Metastatic Breast Carcinoma in the Brain (tissue), 10 donors: ENCODE measurements around a stretch of chr9.

DNA sequence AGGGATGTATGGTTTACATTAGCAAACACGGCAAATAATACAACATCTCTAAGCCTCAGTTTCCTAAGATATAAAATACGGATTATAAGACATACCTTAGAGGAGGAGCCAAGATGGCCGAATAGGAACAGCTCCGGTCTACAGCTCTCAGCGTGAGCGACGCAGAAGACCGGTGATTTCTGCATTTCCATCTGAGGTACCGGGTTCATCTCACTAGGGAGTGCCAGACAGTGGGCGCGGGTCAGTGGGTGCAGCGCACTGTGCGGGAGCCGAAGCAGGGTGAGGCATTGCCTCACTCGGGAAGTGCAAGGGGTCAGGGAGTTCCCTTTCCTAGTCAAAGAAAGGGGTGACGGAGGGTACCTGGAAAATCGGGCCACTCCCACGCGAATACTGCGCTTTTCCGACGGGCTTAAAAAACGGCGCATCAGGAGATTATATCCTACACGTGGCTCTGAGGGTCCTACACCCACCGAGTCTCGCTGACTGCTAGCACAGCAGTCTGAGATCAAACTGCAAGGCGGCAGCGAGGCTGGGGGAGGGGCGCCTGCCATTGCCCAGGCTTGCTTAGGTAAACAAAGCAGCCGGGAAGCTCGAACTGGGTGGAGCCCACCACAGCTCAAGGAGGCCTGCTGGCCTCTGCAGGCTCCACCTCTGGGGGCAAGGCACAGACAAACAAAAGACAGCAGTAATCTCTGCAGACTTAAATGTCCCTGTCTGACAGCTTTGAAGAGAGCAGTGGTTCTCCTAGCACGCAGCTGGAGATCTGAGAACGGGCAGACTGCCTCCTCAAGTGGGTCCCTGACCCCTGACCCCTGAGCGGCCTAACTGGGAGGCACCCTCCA is 237.1 kb upstream of the LINGO2 start:
- PRO-cap, 10 experiments: no peak in any of the 10 experiments

DNA sequence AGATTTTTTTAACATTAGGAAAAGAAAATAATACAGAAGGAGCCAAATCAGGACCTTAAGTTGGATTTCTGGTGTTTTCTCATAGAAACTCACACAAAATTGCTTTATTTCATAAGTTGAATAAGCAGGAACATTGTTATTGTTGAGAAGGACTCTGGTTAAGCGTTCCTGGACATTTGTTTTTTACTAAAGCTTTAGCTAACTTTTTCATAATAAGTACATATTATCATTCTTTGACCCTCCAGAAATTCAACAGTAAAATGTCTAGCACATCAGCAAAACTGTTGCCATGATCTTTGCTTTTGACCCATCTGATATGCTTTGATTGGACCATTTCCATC is 319.4 kb upstream of the LINGO2 start:
- PRO-cap, 10 experiments: no peak in any of the 10 experiments

GRCh38 chr9:30574883-30575327 is 1361.5 kb upstream of the LINGO2 start:
- PRO-cap, 10 experiments: no peak in any of the 10 experiments

DNA sequence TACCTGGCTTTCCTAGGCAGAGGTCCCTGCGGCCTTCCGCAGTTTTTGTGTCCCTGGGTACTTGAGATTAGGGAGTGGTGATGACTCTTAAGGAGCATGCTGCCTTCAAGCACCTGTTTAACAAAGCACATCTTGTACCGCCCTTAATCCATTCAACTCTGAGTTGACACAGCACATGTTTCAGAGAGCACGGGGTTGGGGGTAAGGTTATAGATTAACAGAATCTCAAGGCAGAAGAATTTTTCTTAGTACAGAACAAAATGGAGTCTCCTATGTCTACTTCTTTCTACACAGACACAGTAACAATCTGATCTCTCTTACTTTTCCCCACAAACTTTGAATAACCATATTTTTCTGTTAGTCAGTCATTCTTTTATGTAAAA is 750.9 kb upstream of the ACO1 start:
- PRO-cap, 10 experiments: no peak in any of the 10 experiments

DNA sequence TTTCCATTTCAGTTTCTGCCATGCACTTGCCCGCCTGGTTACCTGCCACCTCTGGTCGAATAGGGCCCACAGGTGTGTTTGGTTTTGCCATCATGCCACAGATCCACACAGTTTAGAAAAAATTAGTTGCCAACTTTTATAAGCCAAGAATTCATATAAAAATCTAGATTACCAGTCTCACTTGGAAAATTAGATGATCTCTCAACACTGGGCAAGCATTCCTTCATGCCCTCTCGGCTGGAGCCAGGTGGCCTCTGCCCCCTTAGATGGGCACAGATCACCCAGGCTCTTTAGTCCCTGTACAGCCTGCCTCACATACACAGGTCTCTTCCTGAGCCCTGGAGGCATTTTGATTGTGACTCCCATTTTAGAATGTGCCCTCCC is 19.9 kb downstream of the ACO1 start:
- PRO-cap, 10 experiments: no peak in any of the 10 experiments

GRCh38 chr9:32422325-32422739 is 37.9 kb downstream of the ACO1 start:
- PRO-cap, 10 experiments: peak in 1 of 10 experiments; most common minus-strand start chr9:32422390 (in 1)

- PRO-cap, 10 experiments: no peak in any of the 10 experiments
Observed at GRCh38 chr9:32537573-32538371, 11.8 kb upstream of the RIGI start.

DNA sequence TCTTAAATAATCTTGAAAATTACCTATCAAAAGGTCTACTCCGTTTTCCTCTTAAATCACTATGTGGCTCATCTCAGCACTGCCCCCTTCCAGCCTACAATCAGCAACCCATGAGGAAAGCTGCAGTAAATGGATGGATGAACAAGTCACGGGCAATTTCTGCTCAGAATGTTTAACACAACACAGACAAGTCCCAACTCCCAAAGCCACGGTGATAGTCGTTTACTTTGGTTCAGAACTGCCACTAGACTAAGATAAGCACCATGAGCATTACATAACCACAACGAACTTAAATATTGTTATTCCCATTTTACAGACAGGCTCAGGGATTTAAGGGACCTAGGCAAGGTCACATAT is 2.0 kb upstream of the SMIM27 start:
- PRO-cap, 10 experiments: no peak in any of the 10 experiments

- PRO-cap, 10 experiments: peak in 9 of 10 experiments; most common plus-strand start chr9:32551155 (in 8); most common minus-strand start chr9:32551049 (in 5)
Observed at GRCh38 chr9:32550462-32551228, 1.5 kb upstream of the SMIM27 start.

- PRO-cap, 10 experiments: peak in 1 of 10 experiments; most common plus-strand start chr9:33024319 (in 1)
Observed at GRCh38 chr9:33023896-33024555, 1.0 kb upstream of the DNAJA1 start.

GRCh38 chr9:33032912-33033754 is 8.1 kb downstream of the DNAJA1 start:
- PRO-cap, 10 experiments: peak in 1 of 10 experiments; most common plus-strand start chr9:33033292 (in 1)

- PRO-cap, 10 experiments: no peak in any of the 10 experiments
Observed at GRCh38 chr9:33108990-33110020, 32.8 kb upstream of the SMU1 start.

DNA sequence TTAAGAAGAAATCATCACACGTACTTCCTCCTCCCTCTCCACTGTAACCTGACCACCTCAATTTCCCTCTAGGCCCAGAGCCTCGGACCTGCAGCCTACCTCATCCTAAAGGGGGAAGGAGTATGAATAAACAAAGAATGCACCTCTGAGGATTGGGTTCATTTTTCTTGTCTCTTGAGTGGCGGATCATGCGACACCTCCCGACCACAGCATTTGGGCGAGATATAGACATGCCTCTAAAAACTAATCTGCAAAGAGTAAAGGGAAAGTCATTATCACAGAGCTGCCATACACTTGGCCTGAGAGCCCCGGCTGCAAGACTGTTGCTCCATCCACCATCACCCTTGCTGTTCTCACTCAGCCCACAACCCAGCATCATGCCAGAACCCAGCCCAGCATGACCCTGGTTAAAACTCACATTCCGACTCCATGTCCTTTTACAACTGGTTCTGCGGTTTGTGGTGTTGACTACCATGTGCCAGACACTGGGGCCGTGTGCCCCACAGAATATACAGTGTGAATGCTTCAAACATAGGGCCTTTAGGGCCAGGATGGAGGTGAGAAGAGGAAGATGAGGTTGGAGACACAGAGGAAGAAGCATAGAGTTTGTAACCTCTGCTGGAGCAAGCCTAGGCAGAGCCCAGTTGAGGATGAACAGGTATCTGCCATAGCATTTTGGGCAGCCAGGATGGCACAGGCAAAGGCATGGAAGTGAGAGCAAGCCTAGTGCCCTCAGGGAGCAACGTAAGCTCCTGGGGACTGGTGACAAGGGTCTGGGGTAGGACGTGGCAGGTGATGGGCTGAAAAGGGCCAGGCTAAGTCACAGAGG is 37.4 kb upstream of the SMU1 start:
- PRO-cap, 10 experiments: no peak in any of the 10 experiments

DNA sequence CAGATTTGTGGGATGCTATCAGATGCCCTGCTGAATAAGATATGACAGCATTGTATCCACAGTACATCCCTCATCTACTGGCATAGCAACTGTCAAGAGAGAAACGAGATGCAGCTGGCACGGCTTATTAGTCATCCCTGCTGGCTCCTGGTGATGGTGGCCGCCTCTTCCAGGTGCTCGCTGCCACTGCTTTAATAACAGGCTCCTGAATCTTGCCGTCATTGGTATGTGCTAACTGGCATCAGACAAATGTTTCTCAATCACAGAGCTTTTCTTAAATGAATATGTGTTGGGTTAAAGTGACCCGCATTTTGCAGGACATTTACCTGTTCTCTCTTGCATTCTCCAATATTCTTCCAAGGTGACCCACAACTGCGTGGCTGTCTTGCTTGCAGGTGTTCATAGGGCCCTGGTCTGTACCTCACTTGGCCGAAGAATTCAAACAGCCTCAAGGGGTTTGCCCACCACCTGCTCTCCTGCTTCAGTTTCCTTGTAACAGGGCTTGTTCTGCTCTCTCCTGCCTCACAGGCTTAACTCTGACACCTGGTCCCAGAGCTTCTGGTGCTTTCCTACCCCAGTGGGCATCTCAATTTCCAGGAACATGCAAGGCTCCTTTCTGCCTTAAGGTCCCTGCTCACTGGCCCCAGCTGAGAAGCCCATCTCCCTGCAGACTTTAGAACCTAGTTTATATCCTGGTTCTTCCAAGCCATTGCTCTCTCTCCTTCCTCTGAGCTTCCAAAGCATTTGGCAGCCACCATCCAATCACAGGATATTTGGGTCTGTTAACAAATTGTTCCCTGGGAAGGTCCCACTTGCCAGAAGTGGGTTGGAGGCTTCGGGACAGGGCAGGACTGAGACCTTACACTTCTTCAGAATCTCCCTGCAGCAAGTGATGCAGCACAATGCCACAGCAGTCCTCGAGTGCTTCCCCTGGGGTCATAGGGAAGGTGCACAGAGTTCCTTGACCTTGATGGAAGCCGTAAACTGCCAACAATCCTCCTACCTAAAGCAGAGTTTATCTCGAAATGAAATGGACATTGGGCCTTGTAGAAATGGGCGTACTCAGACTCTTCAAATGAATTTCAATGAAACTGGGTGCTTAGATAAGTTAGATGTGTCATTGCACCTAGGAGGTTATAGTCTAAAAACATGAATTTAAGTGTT is 33.5 kb downstream of the B4GALT1 start:
- PRO-cap, 10 experiments: no peak in any of the 10 experiments

GRCh38 chr9:33164304-33165057 is 2.7 kb downstream of the B4GALT1 start:
- PRO-cap, 10 experiments: peak in 6 of 10 experiments; most common plus-strand start chr9:33164644 (in 6); most common minus-strand start chr9:33164495 (in 1)

DNA sequence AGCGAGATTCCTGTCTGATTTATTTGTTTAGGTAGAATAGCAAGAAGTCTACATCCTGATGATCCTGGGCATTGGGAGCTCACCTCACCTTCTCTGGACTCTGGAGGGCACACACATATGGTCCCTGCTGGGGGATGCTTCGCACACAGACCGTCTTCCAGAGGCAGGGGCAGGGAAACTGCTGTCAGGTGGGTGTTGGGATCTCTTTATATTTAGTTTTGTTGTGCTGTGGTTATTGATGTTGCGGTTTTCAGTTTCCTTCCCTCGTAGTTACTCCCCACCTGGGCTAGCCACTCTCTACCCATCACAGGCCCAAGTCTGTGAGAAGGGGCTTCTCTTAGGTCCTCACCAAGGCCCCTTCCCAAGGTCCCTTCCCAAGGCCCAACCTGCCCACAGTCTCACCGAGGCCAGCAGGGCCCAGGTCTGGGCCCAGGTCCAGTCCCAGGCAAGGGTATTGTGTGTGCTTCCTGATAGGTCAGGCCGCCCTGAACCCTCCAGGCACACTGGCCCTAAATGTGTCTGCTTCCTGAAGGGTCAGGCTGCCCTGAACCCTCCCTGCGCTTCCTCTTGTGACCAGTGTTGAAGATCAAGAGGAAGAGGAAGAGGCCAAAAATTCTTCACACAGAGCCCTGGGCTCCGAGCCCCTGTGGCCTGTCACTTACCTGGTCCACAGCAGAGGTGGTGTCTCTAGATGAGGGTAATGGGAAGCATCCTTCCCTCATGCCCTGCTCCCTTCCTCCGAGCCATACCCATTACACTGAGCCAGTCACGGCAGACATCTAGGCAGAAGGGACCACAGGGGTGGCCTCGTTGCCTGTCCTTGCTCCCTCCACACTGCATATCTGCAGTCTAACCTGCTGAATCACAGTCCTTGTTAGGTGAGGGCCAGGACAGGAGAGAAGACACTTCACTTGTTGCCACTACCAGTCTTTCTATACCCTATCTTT is 18.8 kb upstream of the SPINK4 start:
- PRO-cap, 10 experiments: no peak in any of the 10 experiments

DNA sequence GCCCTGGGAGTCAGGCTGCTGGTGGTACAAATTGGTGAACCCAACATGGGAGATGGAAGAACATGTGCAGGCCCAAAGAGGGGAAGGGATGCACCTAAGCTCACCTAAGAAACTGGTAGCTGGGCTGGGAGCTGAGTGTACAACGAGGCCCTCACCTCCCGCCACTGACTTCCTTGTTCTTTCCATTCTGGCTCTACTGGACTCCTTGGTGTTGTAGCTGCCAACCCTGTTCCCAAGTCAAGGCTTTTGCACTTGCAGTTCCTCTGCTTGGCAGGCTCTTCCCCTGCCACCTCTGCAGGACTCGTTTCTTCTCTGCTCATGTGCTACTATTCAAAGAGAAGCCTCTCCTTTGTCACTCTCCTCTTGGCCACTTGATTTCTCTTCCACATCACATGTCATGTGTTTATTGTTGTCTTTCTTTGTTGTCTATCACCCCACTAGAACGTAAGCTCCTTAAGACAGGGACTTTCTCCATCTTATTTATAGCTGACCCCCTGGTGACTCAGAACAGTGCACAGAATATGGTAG is 5.4 kb upstream of the SPINK4 start:
- PRO-cap, 10 experiments: peak in 2 of 10 experiments; most common plus-strand start position 168 of the sequence (in 1); most common minus-strand start position 166 of the sequence (in 2)

DNA sequence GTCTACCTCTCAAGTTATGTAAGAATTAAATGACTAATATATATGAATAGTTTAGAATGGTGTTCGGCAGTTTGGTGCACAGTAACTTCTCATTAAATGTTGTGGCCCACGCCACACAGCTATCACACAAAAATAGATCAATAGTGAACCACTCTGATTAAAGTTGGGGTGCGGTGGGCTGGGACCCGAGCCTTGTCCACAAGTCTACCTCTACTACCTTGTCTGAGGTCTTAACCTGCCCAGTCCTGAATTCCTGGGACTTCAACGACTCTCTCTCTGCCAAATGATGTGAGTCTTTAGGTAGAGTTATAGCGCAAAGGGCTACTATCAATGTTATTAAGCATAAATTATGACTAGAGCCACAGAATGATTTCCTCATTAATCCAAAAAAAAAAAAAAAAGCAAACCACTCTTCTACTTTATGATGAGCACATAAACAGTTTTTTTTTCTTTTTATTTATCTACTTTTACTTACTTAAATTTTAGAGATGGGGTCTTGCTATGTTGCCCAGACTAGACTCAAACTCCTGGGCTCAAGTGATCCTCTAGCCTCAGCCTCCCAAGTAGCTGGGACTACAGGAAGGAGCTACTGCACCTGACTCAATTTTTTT is 11.0 kb downstream of the BAG1 start:
- PRO-cap, 10 experiments: no peak in any of the 10 experiments

GRCh38 chr9:33256126-33256601 is 8.3 kb downstream of the BAG1 start:
- PRO-cap, 10 experiments: no peak in any of the 10 experiments

- PRO-cap, 10 experiments: no peak in any of the 10 experiments
Observed at GRCh38 chr9:33260943-33261644, 3.4 kb downstream of the BAG1 start.